Bile duct (tissue), 1 donor: ENCODE data around the gene RACK1.

DNA sequence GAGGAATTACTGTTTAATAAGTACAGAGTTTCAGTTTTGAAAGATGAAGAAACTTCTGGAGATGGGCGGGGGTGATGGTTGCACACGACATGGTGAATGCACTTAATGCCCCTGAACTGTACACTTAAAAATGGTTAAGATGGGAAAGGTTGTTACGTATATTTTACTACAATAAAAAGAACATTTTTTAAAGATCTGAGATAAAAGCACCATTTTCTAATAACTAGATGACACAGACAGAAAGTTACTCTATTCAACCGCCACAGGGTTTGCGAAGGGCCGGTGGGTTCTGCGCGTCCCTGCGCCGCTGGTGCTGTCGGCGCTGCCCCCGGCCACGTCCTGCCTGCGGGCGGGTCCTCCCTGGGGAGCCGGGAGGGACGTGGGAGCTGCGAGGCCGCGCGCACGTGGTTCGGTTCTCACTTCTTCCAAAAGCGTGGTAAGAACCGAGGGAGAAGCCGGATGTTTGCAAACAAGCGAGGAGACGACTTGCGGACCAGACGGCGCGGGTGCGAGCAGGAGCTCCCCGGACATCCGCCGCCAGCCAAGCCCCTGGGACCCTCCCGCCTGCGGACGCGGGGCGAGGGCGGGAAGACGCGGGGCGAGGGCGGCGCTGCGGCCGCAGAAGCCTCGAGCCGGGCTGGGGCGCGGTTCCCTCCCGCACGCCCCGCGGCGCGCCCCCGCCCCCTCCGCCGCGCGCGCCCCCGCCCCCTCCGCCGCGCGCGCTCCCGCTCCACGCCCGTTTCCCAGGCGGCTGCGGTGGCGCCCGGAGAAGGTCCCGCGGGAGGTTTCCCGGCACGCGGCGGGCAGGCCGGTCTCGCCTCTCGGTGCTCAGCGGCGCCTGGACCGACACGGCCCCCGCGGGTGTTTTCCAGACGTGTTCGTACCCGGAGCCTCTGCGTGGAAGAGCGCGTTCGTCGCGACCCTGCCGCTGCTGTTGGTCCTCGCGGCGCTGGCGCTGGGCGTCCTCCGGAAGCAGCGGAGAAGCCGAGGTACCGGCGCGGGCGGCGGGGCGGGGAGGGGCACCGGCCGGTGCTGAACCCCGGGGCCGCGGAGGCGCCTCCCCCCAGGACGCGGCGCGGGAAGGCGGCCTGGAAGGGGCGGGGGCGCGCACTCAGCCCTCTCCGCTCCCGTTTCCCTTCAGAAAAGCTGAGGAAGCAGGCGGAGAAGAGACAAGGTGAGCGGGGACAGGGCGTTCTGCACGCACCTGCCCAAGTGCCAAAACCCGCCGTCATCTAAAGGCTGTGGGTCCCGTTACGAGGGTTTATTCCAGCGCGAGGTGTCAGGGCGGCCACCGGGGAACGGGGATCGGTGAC is 12.7 kb downstream of the BTNL9 start:
- PRO-cap = no peak

DNA sequence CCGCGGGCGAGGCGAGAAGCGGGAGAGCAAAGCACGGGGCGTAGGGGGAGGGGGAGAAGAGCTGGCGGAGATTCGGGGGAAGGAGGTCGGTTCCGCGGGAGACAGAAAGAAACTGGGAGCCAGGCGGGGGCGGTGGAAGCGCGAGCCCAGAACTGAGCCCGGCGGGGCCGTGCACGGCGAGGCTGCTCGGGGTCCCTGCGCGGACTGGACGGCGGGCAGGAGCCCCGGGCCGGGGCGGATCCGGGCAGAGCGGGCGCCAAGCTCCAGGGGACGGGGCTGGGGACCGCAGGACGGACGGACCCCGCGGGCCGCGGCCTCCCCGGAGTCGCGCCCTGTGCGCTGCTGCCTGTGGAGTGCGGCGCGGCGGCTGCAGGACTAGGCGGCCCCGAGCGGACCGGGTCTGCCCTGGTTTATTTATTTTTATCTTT is 29.8 kb downstream of the OR2V1 start:
- PRO-cap = no peak

DNA sequence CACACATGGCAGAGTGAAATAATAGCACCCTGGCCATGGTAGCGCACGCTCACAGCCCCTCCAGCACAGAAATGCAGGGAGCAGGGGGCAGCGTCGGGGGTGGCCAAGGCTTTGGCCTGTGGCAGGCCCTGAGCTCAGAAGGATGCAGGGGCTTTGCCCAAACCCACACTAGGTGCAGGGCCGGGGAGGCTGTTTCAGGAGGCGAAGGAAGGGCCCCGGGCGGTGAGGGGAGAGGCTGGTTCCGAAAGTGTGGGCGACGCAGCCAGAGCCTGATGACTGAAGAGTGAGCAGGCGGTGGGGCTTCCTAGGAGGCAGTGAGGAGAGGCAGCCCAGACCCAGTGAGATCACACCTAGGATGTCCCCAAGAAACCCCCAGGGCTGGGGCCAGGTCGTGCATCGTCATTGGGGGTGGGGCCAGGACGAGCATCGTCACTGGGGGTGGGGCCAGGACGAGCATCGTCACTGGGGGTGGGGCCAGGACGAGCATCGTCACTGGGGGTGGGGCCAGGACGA is 13.0 kb downstream of the OR2V2 start:
- PRO-cap = no peak

DNA sequence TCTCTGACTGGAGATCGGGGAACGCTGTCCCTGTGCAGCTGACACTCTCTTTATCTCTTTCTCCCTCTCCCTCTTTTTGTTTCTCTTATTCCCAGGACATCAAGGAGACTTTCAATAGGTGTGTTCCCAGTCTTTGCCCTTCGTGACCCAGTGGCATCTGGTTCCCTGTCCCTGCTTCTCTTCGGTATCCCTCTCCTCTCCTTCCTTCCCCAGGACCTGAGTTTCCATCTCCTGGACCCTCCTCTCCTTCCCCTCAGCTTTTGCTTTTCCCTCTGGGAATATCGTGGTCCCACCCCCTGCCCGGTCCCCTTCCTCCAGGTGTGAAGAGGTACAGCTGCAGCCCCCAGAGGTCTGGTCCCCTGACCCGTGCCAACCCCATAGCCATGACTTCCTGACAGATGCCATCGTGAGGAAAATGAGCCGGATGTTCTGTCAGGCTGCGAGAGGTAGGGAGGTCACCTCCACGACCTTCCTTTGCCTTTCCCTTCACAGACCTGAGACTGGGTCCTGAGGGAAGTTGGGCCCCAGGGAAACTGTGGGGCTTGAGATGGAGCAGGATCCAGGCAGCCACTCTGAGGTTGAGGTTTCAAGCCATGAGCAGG is 10.3 kb downstream of the RACK1 start:
- PRO-cap = no peak

- PRO-cap = no peak
Observed at GRCh38 chr5:181237619-181238544, 5.8 kb downstream of the RACK1 start.

- PRO-cap = unidirectional peak, plus-strand start at chr5:181243185; unidirectional peak, minus-strand start at chr5:181243378; bidirectional peak, plus-strand start at chr5:181244238, minus-strand start at chr5:181243897
Observed at GRCh38 chr5:181243043-181244065, at the start of gene RACK1. Gene RACK1, minus strand, starts transcription at chr5:181243906.

DNA sequence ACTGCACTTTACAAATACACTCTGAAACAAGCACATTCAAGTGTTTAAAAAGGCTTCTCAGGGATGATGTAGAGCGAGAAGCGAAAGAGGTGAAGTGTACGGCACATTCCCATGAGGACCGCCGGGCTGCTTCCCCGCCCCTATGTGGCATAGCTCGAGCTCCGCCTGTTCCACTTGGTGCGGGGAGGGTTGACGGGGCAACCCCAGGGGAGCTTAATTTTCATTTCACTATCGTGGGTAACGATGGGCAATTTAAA is 288 bp upstream of the RACK1 start:
- PRO-cap = bidirectional peak, plus-strand start at position 173 of the sequence, minus-strand start outside the sequence

- PRO-cap = no peak
Observed at GRCh38 chr5:181265518-181265814, 4.5 kb upstream of the TRIM52 start.